ENCODE measurements around the genes TEX33, MPST and KCTD17.

GRCh38 chr22:36309200-36309667 is 56.3 kb downstream of the APOL1 start:
- RRBS, result no CpG with 5 or more reads among the region's 17 CpGs

DNA sequence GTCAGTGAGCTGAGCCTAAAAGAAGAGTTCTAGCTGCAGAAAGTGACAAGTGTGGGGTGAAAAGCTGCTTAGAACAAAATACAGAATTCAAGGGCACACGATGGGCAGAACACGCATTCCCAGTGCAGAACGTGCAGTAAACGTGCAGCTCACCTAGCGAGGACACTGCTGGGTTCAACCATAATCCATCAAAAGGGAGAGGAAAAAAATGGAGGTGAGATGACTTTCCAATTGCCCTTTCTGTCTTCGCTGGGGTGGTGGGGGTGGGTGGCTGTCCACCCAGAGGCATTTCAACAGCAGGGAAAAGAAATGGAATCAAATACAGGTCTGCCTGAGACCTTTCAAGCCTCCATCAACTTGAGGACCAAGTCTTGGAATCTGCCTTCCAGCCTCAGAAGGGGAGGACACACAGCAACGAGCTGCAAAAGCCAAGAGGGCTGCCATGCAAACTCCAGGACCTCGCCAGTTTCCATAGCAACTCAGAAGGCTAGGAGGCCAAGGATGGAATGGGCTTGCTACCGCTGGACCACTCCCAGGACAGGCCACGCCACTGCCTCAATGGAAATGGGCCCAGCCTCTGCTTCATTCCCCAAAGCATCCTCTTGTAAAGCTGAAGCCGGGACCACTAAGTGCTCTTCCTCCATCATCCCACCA is 61.8 kb downstream of the MYH9 start:
- RRBS, result no CpG with 5 or more reads among the region's 11 CpGs

DNA sequence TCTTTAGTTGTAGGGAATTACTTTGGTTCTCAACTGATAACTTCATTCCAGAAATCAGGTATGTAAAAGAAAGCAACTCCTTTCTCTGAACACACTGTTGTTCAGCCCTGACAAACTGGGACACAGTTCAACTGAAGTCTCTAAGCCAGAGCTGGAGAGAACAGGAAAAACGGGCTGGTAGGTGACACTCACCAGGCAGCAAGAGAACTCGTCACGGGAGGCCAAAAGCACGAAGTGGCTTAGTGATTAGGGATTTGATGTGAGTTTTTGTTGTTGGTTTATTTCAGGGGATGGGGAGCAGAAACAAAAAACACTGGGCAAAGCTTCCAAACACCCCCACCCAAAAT is 54.1 kb downstream of the MYH9 start:
- RRBS, result no CpG with 5 or more reads among the region's 4 CpGs

GRCh38 chr22:36334321-36335334 is 53.1 kb downstream of the MYH9 start:
- RRBS, result no CpG with 5 or more reads among the region's 28 CpGs

DNA sequence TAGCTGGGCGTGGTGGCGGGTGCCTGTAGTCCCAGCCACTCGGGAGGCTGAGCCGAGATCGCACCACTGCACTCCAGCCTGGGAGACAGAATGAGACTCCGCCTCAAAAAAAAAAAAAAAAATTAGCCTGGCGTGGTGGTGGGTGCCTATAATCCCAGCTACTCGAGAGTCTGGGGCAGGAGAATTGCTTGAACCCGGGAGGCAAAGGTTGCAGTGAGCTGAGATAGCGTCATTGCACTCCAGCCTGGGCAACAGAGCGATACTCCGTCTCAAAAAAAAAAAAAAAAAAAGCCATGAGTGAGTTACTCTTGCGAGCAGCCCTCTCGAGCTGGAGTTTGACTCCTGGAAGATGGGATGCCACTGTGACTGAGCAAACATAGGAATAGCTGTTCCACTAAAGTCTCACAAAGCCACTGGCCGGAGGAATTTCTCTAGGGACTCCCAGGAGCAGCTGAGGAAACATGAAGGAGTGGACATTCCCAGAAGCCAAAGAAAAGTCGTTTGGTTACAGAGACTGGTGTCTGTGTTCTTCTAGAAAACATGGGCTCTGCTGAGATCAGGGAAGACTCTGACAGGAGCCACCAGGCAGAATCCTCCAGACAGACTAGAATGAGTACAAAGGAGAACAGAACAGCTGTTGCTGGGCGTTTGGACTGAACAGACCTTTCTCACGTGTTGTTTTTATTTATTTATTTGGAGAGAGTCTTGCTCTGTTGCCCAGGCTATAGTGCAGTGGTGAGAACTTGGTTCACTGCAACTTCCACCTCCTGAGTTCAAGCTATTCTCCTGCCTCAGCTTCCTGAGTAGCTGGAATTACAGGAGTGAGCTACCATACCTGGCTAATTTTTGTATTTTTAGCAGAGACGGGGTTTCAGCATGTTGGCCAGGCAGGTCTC is 32.4 kb upstream of the MYH9 start:
- RRBS, result no CpG with 5 or more reads among the region's 19 CpGs

GRCh38 chr22:36433154-36434064 is 45.6 kb upstream of the MYH9 start:
- RRBS, result no CpG with 5 or more reads among the region's 19 CpGs

GRCh38 chr22:36772412-36773065 is 3.4 kb downstream of the IFT27 start:
- RRBS, result no CpG with 5 or more reads among the region's 9 CpGs

DNA sequence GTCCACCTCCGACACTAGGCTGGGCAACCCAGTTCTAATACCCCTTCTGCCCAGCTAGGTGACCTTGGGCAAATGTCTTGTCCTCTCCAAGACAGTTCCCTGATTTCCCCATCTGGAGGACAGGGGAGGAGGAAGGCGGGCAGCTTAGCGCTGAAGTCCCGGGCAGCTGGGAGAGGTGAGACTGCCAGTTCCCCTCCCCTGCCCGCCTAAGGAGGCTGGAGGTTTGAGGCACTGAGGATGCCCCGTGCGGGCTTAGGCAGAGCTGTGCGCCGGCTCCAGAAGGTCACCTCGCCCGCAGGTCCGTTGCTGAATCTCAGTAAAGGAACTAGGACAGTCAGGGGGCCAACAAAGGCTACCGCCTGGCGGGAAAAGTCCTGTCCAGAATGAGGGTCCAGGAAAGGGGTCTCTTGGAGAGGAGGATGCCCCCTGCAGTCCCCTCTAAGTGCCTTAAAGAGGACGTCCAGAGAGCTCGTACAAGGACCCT is 650 bp downstream of the PVALB start:
- RRBS, result no CpG with 5 or more reads among the region's 16 CpGs

- RRBS, result no CpG with 5 or more reads among the region's 3 CpGs
Observed at GRCh38 chr22:36874096-36874468, 13.3 kb downstream of the NCF4 start.

DNA sequence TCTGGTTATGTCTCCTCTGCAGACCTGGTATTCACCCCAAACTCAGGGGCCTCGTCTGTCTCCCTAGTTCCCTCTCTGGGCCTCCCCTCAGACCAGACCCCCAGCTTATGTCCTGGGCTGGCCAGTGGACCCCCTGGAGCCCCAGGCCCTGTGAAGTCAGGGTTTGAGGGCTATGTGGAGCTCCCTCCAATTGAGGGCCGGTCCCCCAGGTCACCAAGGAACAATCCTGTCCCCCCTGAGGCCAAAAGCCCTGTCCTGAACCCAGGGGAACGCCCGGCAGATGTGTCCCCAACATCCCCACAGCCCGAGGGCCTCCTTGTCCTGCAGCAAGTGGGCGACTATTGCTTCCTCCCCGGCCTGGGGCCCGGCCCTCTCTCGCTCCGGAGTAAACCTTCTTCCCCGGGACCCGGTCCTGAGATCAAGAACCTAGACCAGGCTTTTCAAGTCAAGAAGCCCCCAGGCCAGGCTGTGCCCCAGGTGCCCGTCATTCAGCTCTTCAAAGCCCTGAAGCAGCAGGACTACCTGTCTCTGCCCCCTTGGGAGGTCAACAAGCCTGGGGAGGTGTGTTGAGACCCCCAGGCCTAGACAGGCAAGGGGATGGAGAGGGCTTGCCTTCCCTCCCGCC is 24.6 kb downstream of the CSF2RB start:
- RRBS, result 68% methylated on average over 6 of the region's 14 CpGs

- RRBS, result no CpG with 5 or more reads among the region's 3 CpGs
Observed at GRCh38 chr22:37007560-37008036, at the start of gene TEX33. Gene TEX33, minus strand, starts transcription at chr22:37007851.

GRCh38 chr22:37018064-37018469 is 1.2 kb downstream of the TST start:
- RRBS, result 90% methylated on average over 5 of the region's 18 CpGs

- RRBS, result 1% methylated on average over 13 of the region's 57 CpGs
Observed at GRCh38 chr22:37019650-37020542, at the start of gene MPST. Gene MPST, plus strand, starts transcription at chr22:37019742.

DNA sequence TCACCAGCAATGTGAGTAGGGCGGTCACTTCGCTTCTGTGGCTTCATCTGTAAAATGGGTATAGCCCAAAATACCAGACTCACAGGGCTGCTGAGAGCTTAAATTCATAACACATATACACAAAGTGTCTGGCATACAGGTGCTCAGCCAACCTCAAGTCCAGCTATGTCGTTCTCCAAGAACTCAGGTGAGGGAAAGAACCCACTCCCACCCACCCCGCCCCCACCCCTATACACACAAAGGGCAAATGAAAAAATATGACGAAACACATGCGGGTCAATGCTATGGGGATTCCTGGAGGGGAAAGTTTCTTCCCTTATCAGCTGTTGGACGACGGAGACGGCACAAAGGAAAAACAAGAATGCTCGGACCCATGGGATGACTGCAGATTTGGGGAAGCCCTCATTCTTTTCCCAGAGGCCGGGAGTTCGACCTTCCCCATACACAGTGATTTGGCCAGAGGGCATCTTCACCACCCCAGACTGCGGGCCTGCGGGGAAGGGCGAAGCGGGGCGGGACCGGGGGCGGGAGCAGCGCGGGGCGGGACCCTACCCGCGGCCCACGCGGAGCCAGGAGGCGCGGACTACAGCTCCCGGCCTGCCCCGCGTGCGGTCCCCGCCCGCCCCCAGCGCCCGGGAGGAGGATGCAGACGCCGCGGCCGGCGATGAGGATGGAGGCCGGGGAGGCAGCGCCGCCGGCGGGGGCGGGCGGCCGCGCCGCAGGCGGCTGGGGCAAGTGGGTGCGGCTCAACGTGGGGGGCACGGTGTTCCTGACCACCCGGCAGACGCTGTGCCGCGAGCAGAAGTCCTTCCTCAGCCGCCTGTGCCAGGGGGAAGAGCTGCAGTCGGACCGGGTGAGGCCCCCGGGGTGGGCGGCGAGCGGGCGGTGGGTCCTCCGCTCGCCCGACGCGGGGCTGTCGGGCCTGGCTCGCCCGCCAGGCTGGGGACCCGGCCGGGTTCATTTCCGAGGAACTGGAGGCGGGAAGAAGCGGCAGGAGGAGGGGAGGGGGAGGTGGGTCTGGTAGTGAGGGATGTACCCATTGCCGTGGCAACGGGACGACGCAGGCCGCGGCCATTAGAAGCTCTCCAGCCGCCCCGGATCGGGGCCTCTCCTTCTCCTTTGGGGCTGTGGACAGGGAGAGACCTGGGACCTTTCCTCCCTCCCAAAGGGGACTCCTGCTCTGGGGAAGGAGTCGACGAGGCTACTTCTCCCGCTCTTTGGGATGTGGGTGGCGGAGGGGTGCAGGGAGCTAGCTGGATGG is at the start of gene KCTD17:
Gene KCTD17, plus strand, starts transcription at position 646 of the 1,261 bp plus-strand sequence.
- RRBS, result 2% methylated on average over 52 of the region's 93 CpGs

DNA sequence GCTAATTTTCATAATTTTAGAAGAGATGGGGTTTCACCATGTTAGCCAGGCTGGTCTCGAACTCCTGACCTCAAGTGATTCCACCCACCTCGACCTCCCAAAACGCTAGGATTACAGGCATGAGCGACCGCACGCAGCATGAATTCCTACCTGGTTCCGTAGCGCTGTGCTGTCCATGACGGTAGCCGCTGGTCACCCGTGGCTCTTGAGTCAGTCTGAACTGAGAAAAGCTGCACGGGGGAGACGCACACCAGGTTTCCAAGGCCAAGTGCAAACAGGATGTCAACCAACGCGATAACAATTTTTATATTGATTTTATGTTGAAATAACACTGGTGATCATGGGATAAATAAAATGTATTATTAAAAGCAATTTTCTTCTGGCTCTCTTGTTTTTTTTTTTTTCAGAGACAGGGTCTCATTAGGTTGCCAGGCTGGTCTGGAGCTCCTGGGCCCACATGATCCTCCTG is 826 bp upstream of the TMPRSS6 start:
- RRBS, result no CpG with 5 or more reads among the region's 15 CpGs

- RRBS, result no CpG with 5 or more reads among the region's 6 CpGs
Observed at GRCh38 chr22:37126605-37126878, 17.0 kb upstream of the TMPRSS6 start.

DNA sequence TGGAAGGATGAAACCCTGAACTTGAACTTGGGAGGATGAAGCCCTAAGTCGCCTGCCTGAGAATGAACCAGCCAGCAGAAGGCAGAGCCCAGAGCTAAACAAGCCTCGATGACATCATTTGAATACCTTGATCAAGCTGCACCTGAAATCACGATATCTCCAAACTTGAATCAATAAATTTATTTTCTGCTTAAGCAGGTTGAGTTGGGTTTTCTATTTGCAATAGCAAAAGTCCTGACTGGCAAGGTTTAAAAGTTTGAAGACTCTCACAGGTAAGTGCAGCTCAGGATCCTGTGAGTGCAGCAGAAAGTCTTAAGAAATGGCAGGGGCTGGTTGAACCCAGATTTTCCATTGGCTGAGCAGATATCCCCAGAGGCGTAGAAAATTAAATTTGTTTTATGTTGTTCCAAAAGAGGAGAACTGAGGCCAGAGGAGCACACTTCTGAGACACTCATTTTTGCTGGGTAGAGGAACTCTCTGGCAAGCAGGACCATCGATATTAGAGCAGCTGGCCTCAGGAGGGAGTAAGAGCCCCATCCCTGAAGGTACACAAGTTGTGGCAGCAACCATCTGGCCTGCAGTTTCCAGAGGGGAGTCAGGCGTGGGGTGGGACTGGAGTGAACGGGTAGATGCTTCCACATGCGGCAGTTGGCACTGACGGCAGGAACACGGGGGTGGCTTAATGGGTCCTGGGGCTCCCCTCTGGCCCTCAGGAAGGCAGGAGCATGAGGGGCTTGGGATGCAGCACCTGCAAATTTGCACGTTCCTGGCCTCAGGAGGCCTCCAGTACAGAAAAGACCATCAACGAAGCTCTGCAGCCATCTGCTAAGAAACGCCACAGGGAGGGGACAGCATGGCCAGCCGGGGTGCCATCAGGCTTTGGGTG is 13.1 kb upstream of the SSTR3 start:
- RRBS, result no CpG with 5 or more reads among the region's 14 CpGs

GRCh38 chr22:37234699-37235256 is 9.3 kb downstream of the RAC2 start:
- RRBS, result no CpG with 5 or more reads among the region's 8 CpGs

DNA sequence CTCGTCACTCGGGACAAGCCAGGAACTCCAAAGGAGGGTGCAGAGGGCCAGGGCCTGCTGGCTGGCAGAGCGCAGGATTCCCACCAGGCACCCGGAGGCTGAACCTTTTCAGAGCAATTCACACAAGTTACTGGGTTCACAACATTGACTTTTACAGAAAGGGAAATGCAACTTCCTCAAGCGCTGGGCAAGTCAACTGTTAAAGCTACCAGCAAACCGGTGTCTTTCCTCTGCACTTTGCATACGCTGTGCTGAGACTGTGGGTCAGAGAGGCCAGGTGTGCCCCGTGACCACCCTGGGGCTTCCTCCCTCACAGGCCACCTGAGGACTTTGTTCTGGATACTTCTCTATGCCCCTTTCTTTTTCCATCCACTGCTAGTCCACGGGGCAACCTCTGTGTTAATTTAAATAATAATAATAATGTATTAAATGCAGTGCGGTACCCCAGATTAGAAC is 1.3 kb upstream of the RAC2 start:
- RRBS, result 84% methylated on average over 2 of the region's 10 CpGs

DNA sequence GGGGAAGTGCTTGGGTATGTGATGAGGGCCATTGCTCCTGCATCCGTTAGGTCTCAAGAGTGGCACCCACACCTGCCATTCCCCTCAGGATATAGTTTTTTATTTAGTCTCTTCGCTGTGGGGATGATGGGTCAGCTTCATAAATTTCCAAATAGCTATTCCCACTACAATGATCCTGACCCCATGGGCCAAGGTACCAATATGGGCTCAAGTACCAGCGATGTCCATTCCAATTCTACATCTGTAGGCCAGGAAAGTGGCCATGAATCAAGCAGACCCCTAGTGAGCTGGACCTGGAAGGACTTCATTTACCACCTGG is 7.5 kb downstream of the CYTH4 start:
- RRBS, result no CpG with 5 or more reads among the region's 3 CpGs